Heart right ventricle (tissue), 2 donors: ENCODE data around the gene DIS3.

- PRO-cap, 2 experiments, result no peak in any of the 2 experiments
These were observed 97.2 kb downstream of the TDRD3 start for GRCh38 chr13:60494188-60494729.

DNA sequence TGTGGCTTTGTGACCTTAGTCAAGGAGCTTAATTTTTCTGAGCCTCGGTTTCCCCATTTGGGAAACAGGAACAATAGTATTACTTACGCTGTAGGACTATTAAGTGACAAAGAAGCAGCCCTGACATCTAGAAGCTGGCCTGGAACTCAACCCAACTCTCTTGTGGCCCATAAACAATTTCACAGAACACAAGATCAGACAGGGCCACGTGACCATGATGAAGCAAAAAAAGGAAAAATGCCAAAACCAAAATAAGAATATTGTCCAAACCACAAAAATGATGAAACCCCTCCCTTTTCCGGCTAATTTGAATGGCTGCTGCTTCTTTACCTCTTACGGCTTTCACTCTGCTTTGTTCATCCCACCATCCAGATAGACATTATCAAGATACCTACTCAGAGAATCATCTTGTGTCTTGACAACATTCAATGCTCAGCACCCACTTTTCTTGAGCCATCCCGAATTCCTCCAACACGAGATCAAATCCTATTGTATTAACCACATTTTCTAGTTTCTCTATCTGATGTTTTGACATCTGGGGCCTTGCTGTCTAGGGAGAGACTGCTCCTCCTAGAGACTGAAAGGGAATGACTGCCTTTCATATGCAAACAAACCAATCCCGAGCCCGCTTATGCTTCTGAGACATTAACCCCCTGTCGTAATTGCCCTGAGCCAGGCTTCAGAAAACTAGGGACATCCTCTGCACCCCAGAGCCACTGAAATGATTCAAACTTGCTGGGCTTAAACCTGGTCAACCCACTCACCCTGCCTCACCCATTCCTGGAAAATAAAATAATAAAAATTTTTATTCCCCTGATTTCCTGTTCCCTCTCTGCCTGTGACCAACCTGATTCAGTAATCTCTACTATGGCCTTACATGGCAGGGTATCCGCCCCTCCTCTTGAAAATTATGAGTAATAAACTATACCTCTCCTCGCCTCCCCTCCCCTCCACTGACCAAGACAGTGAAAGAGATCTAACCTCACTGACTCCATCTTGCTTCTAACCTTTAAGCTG, 186.4 kb downstream of the TDRD3 start:
- PRO-cap, 2 experiments, result no peak in any of the 2 experiments

DNA sequence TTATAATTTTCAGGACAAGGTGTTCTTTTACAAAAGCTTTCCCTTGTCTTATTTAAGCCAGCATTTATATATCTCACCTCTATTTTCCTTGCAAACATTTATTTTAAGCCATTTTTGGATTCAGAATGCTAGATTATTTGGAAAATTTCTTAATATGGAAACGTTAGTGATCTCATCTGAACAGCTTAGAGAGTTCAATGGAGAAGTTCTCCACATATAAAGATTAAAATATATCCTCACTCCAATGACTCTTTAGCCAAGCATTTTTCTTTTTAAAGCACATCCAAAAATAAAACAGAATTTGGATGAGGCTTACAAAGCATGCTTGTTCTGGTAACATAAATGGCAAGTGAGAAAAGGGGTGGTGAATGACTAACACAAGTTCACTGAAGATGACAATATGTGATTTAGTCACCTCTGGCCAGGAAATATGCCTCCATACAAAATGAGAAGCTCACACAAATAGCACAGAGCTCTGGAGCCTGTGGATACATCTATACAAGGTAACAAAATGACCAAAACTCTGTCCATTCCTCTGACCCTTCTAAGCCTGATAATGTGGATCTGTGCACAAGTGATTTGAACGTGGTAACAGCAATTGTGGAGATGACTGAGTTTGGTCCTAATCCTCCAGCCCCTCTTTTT, 253.0 kb downstream of the PCDH20 start:
- PRO-cap, 2 experiments, result peak in 1 of 2 experiments; most common plus-strand start position 439 of the sequence (in 1); most common minus-strand start position 187 of the sequence (in 1)

DNA sequence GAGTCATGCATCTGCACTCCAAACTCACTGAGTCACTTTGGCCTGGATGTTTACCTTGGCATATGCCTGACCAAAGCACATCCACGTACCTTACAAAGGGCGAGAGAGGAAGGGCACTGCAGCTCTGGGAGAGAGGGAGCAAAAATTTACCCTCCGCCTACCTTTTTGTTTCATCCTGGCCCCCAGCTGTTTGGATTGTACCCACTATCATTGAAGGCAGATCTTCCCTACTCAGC, 249.8 kb upstream of the PCDH20 start:
- PRO-cap, 2 experiments, result no peak in any of the 2 experiments

- PRO-cap, 2 experiments, result no peak in any of the 2 experiments
These were observed 570.3 kb downstream of the PCDH9 start for GRCh38 chr13:66659555-66660440.

- PRO-cap, 2 experiments, result no peak in any of the 2 experiments
These were observed 236.0 kb downstream of the PCDH9 start for GRCh38 chr13:66993983-66994680.

- PRO-cap, 2 experiments, result no peak in any of the 2 experiments
These were observed 235.3 kb downstream of the PCDH9 start for GRCh38 chr13:66994994-66995156.

DNA sequence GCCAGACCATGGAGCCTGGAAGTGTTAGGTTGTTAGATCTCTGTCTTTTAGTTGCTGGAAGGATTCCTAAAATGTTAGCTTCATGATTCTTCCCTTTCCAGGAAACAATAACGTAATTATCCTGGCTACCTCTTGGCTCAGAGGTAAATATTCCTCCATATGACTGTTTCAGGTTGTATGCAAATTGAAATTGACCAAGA, 149.1 kb downstream of the KLHL1 start:
- PRO-cap, 2 experiments, result no peak in any of the 2 experiments

DNA sequence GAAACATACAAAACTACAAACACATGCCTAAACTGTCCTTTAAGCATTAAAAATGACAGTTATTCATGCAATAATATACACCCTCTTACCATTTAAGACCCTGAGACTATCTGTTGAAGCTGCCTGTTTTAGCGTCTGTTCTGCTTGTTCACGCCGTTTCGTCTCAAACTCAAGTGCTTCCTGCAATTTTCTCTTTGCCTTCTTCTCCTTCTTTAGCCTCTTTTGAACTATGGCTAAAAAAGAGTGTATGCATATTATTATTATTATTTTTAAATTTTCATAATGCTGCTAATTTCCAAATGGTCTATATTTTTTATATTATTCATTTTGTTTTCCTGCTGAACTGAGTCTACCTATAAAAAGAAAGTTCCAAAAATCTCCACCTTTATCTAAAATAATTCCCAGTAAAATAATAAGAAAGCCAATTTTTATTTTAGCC, 391.4 kb downstream of the DACH1 start:
- PRO-cap, 2 experiments, result no peak in any of the 2 experiments

DNA sequence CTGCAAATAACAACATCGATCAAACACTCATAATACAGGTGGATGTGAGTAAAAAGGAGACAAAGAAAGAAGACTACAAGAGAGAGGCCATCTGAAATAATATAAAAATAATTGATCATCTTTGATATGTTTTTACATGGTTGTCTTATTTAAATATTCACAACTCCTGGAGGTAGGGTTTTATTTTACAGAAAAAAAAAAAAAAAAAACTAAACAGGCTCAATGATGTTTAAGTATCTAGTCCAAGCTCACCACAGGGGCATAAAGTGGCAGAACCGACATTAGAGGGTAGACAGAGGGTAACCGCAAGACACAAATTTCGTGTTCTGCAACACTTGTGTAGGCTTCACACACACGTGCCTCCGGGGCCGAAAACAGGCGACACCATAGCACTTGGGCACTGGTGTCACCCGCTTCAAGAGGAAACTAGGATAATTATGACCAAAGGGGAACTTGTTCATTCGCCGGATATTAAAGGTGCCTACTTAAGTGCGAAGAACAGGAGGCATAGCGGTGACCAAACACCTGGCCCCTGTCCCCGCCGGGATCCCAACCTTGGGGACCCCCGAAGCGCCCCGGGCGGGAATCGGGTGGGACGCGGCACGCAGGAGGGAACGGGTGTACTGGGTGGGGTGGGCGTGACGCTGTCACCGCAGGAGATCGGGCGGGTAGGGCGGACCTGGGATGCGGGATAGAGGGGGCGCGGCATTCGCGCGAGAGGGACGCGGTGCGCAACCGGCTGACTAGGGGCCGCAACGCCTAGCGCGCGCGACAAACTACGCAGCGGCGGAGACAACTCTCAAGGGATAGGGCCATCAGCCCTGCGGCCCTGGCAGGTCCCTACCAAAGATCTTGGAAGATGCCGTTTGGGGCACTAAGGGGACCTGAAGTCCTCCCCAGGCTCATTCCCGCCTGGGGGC, 615 bp downstream of the MZT1 start:
- PRO-cap, 2 experiments, result no peak in any of the 2 experiments

- PRO-cap, 2 experiments, result peak in 2 of 2 experiments; most common plus-strand start chr13:72782133 (in 2); most common minus-strand start chr13:72781898 (in 2)
These were observed at the start of gene DIS3 for GRCh38 chr13:72781227-72782409. TSS of gene DIS3 (minus strand) at chr13:72781900.

DNA sequence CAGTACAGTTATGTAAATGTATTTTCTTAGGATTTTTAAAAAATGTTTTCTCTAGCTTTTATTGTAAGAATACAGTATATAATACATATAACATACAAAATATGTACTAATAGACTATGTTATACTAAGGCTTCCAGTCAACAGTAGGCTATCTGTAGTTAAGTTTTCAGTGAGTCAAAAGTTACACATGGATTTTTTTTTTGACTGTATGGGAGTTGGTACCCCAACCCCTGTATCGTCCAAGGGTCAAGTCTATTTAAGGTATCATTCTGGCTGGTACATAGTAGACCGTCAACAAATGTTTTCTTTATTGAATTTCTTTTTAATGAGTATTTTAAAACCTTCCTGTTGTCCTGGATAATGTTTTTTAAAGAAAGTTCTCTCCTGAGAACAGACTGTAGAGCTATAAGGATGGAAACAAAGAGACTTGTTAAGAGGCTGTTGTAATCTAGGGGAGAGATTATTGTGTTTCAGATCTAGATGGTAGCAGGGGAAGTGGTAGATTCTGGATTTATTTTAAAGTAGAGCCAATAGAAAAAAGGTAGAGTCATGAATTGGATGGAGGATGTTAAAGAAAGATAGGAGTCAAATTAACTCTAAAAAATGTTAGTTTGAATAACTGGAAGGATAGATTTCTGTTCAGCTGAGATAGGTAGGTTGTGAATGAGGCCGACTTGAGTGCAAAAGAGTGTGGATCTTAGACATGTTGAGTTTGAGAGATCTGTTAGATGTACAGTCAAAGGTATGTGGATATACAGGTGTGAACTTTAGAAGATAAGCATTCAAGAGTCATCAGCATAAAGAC, 20.2 kb downstream of the PIBF1 start:
- PRO-cap, 2 experiments, result no peak in any of the 2 experiments

- PRO-cap, 2 experiments, result no peak in any of the 2 experiments
These were observed 105.9 kb upstream of the KLF5 start for GRCh38 chr13:72952945-72953317.

- PRO-cap, 2 experiments, result no peak in any of the 2 experiments
These were observed 87.5 kb upstream of the KLF5 start for GRCh38 chr13:72971385-72971598.

DNA sequence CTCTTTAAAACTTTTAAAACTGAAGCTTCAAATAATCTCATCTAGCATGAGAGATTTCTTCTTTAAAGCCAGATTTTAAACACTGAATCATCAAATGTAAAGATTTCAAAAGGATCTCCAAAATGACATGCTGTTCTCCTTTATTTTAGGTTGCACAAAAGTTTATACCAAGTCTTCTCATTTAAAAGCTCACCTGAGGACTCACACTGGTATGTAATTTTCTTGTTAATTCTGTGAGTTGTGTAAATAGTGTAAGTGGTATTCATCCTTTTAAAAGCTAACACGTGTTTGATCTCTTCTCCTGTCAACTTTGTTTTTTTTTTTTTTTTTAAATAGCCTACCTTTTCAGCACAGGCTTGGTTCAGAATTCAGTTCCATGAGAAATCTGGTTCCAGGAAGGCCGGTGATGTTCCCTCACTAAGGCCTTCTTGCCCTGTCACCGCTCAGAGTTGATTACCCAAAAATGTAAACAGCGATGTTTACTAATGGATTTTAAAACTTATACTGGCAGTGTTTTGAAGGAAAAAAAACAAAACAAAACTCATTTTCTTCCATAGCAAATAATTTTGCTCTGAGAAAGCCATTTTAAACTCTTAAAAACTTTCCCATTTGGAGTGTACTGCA, 5.0 kb downstream of the KLF5 start:
- PRO-cap, 2 experiments, result no peak in any of the 2 experiments

- PRO-cap, 2 experiments, result no peak in any of the 2 experiments
These were observed 306.7 kb downstream of the KLF5 start for GRCh38 chr13:73365320-73366041.

GRCh38 chr13:73676838-73677688, 618.3 kb downstream of the KLF5 start:
- PRO-cap, 2 experiments, result no peak in any of the 2 experiments

GRCh38 chr13:73914921-73915543, 856.2 kb downstream of the KLF5 start:
- PRO-cap, 2 experiments, result no peak in any of the 2 experiments

GRCh38 chr13:73933910-73934489, 875.2 kb downstream of the KLF5 start:
- PRO-cap, 2 experiments, result no peak in any of the 2 experiments

- PRO-cap, 2 experiments, result no peak in any of the 2 experiments
These were observed 1071.1 kb downstream of the KLF5 start for GRCh38 chr13:74129895-74130367.